ENCODE results near the genes VWA1 and SLC35E2B.

DNA sequence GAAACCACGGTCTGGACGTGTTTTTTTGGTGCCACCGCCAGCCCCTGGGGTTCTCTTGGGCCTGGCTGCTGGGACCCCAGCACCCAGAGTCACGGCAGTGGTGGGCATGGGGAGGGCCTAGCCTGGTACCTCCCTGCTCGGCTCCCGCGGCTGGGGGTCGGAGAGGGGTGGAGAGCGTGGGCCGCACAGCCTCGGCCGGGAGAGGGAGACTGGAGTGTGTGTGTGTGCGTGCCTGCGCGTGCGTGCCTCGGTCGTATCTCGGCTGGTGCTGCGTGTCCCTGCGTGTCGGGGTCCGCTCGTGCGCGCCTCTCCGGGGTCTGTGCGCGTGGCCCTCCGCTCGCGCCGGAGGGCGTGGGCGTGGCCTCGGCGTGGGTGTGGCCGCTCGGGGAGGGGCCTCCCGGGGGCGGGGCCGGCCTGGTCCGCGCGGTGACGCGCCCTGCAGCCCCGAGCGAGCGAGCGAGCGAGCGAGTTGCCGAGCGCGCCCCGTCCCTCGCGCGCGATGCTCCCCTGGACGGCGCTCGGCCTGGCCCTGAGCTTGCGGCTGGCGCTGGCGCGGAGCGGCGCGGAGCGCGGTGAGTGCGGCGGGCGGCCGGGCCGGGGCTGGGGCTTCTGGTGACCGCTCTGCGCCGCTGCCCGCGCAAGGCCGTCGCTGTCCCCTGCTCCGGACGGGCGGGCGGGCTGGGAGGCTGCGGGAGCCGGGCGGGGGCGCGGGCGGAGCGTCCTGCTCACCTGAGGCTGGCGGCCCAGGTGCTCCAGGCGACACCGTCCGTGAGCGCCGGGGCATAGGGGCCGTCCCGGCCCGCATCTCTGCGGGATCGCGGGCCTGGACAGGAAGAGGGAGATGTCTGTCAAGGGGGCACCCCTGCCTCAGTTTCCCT, at the start of gene VWA1:
TSS of gene VWA1 (plus strand) at position 441 of the 878 bp plus-strand sequence.
- RAMPAGE, long total RNA: no peak
- RRBS: 4% methylated on average over 37 of the region's 108 CpGs

GRCh38 chr1:1489813-1490398, 18.3 kb downstream of the ATAD3B start:
- RAMPAGE, long total RNA: no peak
- RRBS: no CpG with 5 or more reads among the region's 26 CpGs

GRCh38 chr1:1504645-1505323, 7.2 kb upstream of the ATAD3A start:
- RAMPAGE, long total RNA: no peak
- RRBS: no CpG with 5 or more reads among the region's 18 CpGs

- RAMPAGE, long total RNA: no peak
- RRBS: no CpG with 5 or more reads among the region's 12 CpGs
Observed at GRCh38 chr1:1508846-1509079, 3.2 kb upstream of the ATAD3A start.

DNA sequence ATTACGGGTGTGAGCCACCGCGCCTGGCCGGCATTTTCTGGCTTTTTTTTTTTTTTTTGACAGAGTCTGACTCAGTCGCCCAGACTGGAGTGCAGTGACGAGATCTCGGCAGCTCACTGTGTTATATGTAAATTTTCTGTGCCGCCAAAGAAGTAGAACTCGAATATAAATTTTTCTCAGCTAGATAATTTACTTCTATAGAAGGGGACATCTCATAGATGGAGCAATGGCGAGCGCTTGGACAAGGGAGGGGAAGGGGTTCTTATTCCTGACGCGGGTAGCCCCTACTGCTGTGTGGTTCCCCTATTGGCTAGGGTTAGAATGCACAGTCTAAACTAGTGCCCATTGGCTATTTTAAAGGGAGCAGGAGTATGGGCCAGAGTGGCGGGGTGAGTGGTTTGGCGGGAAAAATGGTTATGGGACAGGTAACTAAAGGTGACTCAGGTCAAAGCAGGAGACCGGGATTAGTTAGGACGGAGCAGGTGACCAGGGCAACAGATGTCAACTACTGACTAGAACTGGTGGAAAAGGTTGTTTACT, 1.1 kb upstream of the ATAD3A start:
- RAMPAGE, long total RNA: no peak
- RRBS: no CpG with 5 or more reads among the region's 17 CpGs

- RAMPAGE, long total RNA: no peak
- RRBS: no CpG with 5 or more reads among the region's 17 CpGs
Observed at GRCh38 chr1:1557398-1558155, 17.1 kb downstream of the SSU72 start.

- RAMPAGE, long total RNA: no peak
- RRBS: no CpG with 5 or more reads among the region's 23 CpGs
Observed at GRCh38 chr1:1561989-1562948, 12.4 kb downstream of the SSU72 start.

GRCh38 chr1:1613845-1614856, 1.1 kb upstream of the MIB2 start:
- RAMPAGE, long total RNA: no peak
- RRBS: 0% methylated on average over 2 of the region's 36 CpGs

GRCh38 chr1:1628614-1629366, 3.2 kb upstream of the MMP23B start:
- RAMPAGE, long total RNA: no peak
- RRBS: 81% methylated on average over 16 of the region's 52 CpGs

GRCh38 chr1:1692307-1693337, at the start of gene SLC35E2B:
Gene SLC35E2B, minus strand, starts transcription at chr1:1692795.
- RAMPAGE, long total RNA: no peak
- RRBS: 1% methylated on average over 6 of the region's 110 CpGs

DNA sequence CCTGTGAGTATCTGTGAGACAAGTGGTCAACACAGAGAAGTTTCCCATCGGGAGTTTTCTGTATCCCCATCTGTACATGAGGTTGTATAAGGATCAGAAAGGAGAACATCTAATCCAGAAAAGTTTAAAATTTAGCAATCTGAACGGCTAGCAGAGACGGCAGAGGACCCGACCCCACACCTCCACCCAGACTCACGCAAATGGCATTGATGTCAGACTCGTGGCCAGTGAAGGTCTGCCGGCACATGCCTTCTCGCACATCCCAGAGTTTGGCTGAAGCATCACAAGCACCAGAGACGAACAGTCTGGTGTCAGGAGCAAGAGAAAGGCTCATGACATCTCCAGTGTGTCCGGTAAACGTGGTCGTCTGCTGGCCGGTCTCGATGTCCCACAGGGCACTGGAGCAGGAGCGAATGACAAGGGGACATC, 11.9 kb upstream of the NADK start:
- RAMPAGE, long total RNA: no peak
- RRBS: 100% methylated on average over 2 of the region's 15 CpGs

DNA sequence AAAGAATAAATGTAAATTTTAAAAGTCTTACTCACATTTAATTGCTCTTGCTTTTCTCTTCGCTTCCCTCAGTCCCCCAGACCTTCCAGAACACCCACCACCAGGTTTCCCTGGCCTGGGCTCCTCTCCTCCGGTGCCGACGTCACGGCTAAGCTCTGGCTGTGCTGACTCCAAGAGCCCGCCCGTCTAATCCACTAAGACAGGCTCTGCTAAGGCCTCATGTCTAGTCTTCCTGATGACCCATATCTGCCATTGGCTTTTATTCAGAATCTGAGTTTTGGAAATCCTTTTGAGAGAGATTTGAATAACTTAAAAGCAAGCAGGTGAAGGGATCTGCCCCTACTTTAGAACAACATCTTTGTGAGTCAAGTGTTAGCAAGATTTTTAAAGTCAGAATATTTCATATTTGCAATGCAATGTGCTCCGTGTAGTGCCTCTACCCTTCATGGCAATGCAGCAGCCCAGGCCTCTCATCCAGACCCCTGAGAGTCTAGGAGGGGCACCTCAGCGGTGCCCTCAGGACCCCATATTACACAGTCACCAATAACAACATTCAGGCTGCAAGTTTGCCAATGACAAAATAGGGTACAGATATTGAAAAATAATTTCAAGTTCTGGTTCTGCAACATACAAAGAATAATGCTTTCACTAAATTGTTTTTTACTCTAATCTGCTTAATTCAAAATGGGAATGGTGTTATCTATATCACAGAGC, 54.1 kb upstream of the NADK start:
- RAMPAGE, long total RNA: no peak
- RRBS: no CpG with 5 or more reads among the region's 9 CpGs

DNA sequence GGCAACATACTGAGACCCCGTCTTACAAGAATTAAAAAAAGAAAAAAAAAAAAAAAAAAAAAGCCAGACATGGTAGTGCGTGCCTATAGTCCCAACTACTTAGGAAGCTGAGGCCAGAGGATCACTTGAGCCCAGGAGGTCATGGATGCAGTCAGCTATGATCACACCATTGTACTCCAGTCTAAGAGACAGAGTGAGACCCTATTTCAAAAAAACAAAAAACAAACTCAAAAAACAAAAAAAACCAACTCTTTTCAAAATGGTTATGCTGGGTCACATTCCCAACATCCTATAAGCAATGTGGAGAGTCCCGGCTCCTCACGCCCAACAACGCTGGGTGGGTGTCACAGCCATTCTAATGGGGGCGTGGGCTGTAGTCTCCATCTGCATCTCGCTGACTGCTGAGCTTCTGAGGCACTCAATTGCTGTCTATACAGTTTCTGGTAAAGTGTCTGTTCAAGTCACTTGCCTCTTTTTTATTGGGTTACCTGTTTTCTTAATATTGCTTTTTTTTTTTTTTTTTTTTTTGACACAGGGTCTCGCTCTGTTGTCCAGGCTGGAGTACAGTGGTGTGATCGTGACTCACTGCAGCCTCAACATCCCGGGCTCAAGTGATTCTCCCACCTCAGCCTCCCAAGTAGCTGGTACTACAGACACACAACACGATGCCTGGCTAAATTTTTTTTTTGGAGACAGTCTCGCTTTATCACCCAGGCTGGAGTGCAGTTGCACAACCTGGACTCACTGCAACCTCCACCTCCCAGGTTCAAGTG, 54.8 kb downstream of the GNB1 start:
- RAMPAGE, long total RNA: no peak
- RRBS: no CpG with 5 or more reads among the region's 12 CpGs

- RAMPAGE, long total RNA: no peak
- RRBS: no CpG with 5 or more reads among the region's 11 CpGs
Observed at GRCh38 chr1:1845988-1846793, 44.7 kb downstream of the GNB1 start.

GRCh38 chr1:1895350-1896368, 4.8 kb upstream of the GNB1 start:
- RAMPAGE, long total RNA: no peak
- RRBS: no CpG with 5 or more reads among the region's 14 CpGs

DNA sequence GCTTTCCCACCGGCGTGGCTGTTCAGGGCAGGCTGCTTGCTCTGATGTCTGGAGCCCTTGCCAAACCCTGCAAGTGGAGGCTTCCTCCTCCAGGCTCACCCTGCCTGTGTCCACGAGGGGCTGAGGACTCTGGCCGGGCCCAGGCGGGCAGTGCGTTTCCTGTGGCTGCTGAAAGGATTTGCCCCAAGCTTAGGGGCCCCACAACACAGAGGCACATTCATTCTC, 24.4 kb upstream of the TMEM52 start:
- RAMPAGE, long total RNA: no peak
- RRBS: 100% methylated on average over 1 of the region's 6 CpGs

- RAMPAGE, long total RNA: no peak
- RRBS: 1% methylated on average over 2 of the region's 54 CpGs
Observed at GRCh38 chr1:2049875-2050315, 316 bp upstream of the PRKCZ start.

GRCh38 chr1:2115739-2116292, 65.6 kb downstream of the PRKCZ start:
- RAMPAGE, long total RNA: no peak
- RRBS: 69% methylated on average over 2 of the region's 21 CpGs

- RAMPAGE, long total RNA: no peak
- RRBS: no CpG with 5 or more reads among the region's 19 CpGs
Observed at GRCh38 chr1:2126992-2127467, 67.5 kb downstream of the FAAP20 start.

GRCh38 chr1:2152781-2153239, 41.8 kb downstream of the FAAP20 start:
- RAMPAGE, long total RNA: no peak
- RRBS: no CpG with 5 or more reads among the region's 18 CpGs